ENCODE data around the gene RAX.

DNA sequence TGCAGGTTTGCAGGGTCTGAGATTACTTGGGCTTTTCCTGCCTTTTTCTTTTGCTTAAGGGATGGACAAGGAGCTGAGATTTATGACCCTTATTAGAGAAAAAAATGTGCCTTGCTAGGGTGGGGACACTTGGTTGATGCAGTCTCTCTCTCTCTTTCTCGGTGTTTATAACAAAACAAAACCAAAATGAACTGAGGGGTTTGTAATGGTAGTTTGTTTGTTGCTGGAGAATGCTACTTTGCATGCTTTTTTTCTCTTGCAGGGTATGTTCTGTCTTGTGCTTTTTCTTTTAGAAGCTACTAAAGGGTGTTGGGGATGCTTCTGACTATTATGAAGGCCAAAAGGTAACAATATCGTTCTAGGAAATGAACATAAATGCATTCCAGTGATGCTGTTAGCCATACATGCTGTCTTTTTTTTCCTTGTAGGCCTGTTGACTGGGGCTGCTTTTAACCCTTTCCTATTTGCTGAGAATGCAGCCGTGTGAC lies 409 bp downstream of the ZNF532 start:
- PRO-cap, 2 experiments = no peak in any of the 2 experiments

- PRO-cap, 2 experiments = no peak in any of the 2 experiments
Observed at GRCh38 chr18:58910821-58911302, 46.2 kb downstream of the ZNF532 start.

DNA sequence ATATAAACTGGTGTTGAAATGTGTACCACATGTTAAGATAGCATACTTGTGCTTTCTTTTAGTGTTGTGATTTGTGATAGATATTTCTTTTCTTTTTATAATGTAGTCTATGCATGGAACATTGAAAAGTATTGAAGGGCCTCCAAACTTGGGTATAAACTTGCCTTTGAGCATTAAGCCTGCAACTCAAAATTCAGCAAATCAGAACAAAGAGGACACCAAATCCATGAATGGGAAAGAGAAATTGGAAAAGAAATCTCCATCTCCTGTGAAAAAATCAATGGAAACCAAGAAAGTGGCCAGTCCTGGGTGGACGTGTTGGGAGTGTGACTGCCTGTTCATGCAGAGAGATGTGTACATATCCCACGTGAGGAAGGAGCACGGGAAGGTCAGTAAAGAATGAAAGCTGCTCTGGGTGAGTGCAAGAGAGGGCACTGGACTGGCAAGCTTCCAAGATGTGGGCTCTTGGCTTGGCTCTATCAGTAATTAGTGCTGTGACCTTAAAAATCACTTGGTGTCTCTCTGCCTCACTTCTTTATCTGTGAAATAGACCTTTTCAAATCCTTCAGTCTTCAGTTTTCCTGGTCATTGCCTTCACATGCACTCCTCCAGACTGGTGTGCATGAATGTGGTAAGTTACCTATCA lies 88.9 kb downstream of the ZNF532 start:
- PRO-cap, 2 experiments = no peak in any of the 2 experiments

- PRO-cap, 2 experiments = no peak in any of the 2 experiments
Observed at GRCh38 chr18:59029966-59030603, 109.6 kb upstream of the SEC11C start.

- PRO-cap, 2 experiments = no peak in any of the 2 experiments
Observed at GRCh38 chr18:59273103-59273780, at the start of gene RAX. TSS of gene RAX (minus strand) at chr18:59273454.

- PRO-cap, 2 experiments = no peak in any of the 2 experiments
Observed at GRCh38 chr18:59357809-59358224, 1.2 kb downstream of the LMAN1 start.

DNA sequence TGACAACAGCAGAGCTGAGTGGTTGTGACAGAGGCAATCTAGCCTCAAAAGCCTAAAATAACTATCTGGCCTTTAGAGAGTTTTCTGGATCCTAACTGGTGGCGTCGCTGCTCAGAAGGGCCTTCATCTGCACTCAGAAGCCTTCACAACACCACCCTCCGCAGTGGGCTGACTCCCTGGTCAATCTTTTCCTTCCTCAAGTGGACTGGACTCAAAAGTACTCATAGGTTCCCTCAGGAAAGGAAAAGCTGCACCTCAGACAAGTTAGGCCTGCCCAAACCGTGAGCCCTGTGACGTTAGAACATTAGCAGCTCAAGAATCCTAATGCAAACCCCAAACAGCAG lies 146.9 kb downstream of the CCBE1 start:
- PRO-cap, 2 experiments = no peak in any of the 2 experiments

DNA sequence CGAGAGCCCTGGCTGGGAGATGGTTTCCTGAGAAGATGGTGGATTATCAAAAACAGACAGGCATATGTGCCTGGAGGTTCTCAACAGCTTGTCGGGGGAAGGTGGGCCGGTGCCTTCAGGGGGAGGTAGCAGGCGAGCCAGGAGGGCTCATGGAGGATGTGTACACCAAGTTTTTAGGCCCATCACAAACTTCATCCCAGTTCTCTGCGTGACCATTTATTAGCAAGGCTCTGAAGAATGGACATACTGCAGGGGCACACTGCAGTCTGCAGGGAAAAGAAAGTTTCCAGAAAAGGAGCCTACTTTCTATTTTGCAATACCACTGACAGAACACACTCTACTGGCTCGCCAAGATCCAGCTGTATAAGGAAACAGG lies 67.5 kb downstream of the CCBE1 start:
- PRO-cap, 2 experiments = no peak in any of the 2 experiments

DNA sequence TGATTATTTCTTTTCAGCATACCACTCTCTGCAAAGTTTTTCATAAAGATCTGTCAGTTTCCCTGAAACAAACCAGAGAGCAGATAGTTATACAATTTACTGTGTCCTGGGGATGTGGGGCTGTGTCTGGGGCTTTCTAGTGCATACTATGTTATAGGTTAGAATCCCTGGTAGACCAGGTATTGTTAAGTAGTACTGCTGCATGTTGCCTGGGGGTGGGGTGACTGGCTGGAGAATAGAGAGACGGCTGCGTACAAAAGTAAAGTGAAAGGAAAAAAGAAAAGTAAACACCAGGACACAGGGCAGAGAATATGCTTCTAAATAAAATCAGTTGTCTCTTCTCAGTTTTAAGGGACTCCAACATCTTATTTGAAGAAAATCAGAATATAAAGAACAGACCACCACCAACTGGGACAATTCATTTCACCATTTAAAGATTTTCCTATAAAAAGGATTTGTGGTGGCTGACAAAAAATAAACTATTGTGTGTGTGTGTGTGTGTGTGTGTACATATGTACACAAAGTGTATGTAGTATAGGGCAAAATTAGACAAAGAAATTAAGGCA lies 3.5 kb upstream of the CCBE1 start:
- PRO-cap, 2 experiments = no peak in any of the 2 experiments

DNA sequence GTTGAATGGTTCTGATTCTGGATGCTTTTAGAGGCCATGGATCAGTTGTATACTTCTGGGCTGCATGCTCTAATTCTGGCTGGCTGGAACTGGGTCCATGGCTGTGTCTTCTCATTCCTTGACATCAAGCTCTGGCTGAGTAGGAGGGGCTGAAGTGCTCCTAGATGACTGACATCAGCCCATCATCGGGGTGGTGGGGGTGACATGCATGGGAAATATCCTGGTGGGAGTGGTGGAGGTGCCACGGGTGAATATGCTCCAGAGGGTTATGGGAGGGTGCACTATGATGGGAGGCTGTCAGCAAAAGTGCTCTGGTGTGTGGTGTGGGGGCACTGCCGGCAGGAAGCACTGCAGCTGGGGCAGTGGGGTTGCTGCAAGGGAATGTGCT lies 52.1 kb downstream of the MC4R start:
- PRO-cap, 2 experiments = peak in 1 of 2 experiments; most common plus-strand start position 261 of the sequence (in 1)

DNA sequence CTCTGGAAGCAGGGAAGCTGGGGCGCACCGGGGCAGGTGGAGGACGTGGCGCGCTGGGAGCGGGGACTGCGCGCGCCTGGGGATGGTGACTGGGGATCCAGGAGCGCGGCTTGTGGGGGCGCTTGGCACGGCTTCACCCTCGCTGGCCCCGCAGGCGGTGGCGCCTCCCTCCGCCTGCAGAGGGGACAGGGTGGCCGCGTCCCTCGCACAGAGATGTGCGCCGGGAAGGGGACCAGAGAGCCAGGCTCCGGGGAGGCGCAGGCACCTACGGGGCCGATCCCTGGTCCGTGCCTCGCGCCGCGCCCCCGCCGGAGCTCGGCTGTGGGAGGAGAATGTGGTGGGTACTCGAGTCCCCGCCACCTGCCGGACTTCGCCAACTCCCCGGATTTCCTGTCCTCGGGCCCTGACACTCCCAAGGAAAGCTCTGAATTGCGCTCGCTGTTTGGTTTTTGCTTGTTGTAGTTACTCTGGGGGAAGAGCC lies 871 bp downstream of the CDH20 start:
- PRO-cap, 2 experiments = no peak in any of the 2 experiments

DNA sequence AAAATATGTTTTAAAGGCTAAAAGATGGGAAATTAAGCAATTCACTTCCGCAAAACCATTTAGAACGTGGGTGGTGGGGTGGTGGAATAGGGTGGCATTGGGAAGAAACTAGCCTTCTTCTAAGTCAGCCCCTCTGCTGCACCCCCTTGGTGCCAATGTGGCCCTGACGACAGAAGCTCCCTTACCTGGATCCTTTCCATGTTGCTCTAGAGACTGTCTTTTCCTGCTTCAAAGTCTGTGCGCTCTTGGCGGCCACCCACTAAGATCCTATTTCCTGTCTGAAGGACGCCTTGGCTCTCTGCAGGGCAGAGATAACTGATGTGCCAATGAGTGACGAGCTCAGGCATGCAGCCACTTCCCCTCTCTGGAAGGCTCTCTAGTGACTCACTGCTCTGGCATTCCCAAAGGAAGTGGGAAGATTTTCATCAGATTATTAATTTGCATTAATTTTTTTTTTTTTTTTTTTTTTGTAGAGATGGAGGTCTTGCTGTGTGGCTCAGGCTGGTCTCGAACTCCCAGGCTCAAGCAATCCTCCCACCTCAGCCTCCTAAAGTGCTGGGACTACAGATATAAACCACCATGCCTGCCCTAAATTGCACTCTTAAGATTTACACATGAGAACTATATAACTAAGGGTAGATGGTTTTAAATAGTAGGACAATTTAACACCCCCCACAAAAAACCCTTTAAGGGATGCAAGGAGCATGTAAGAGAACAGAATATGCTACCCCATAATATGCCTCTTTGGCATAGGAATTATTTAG lies 273.6 kb downstream of the CDH20 start:
- PRO-cap, 2 experiments = no peak in any of the 2 experiments

- PRO-cap, 2 experiments = no peak in any of the 2 experiments
Observed at GRCh38 chr18:61883358-61883999, 9.3 kb downstream of the RNF152 start.

- PRO-cap, 2 experiments = no peak in any of the 2 experiments
Observed at GRCh38 chr18:61886696-61887270, 6.0 kb downstream of the RNF152 start.

- PRO-cap, 2 experiments = peak in 2 of 2 experiments; most common plus-strand start chr18:61894540 (in 1); most common minus-strand start chr18:61894410 (in 1)
Observed at GRCh38 chr18:61893948-61895015, 1.5 kb upstream of the RNF152 start.

DNA sequence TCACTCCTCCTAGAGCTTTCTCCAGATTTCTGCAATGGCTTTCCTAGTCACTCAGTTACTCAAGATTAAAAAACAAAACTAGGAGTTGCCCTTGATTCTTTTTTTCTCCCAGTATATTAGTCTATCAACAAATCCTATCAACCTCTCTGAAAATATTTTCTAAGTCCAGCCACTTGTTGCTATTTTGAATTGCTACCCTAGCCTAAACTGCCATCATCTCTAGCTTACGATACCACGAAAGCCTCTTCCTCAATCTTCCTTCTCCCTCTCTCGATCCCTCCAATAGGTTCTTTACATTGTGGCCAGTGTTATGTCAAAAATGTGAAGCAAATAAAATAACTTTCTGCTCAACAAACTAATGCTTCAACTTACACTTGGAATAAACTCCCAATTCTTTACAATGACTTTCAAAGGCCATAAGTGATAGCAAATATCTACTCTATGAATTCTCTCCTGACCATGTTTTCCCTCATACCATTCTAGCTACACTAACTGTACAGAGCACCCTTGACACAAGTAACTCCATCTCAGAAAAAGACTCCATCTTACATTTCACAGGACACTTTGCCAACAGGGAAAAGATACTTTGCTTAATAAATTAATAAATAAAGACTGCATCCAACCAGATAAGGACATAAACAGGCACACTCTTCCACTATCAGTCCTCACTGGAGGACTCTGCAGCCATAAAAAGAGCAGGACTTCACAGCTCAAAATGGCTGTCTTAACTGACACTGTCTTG lies 129.4 kb downstream of the PIGN start:
- PRO-cap, 2 experiments = no peak in any of the 2 experiments

GRCh38 chr18:62368662-62369386 lies 43.7 kb downstream of the TNFRSF11A start:
- PRO-cap, 2 experiments = no peak in any of the 2 experiments

- PRO-cap, 2 experiments = no peak in any of the 2 experiments
Observed at GRCh38 chr18:62652007-62652436, 63.3 kb upstream of the PHLPP1 start.

- PRO-cap, 2 experiments = no peak in any of the 2 experiments
Observed at GRCh38 chr18:62758668-62759294, 43.4 kb downstream of the PHLPP1 start.

DNA sequence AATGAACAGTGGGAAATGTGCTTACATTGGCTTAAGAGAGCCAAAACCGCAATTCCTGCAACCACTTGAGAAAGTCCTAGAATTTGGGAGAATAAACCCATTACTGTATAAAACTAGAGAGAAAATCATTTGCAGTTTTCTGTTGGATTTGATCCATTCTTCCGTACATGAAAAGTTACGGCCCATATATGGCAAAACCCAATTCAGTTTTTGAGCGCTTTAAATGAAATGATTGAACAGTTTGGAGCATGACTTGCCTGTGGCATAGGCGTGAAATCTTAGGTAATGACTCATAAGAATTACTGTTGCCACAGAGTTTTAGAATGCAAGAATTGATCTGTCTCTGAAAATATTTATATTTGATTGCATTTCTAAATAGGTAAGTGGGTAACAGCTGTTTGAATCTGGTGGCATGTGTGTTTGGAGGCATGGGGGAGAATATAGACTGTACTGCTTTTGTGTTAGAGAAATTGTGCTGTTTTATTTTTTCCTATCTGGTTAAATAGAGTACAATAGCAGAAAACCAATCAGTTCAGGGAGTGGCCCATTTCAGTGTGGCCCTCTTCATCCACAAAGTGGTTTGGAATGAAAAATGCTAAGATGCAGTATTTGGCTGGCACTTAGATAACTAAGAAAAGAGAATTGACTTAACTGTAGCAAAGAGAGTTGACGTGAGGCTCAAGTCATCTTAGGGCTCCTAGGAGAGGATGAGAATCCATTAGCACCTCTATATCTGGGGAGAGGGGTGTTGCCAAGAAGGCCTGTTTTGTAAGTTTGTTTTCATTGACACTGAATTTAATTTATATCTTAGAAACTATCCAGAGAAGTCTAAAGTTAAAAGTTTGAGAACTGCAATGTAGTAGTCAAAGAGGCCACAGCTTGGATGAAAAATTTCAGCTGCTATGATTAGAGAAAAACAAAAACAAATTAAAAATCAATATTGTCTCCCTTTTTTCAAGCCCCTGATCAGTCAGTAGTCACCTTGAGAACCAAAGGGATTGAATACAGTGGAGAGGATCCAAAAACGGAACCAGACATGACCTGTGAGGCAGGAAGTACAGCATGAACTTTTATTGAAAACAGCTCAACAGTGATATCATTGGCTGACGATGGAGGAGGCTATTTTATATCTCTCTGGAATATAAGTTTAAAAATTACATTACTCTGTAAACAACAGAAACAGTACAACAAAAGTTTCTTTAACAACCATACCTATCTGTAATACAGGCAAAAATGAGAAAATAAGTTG lies 52.4 kb downstream of the PHLPP1 start:
- PRO-cap, 2 experiments = no peak in any of the 2 experiments